ENCODE data around the genes TMPRSS9 and LMNB2.

DNA sequence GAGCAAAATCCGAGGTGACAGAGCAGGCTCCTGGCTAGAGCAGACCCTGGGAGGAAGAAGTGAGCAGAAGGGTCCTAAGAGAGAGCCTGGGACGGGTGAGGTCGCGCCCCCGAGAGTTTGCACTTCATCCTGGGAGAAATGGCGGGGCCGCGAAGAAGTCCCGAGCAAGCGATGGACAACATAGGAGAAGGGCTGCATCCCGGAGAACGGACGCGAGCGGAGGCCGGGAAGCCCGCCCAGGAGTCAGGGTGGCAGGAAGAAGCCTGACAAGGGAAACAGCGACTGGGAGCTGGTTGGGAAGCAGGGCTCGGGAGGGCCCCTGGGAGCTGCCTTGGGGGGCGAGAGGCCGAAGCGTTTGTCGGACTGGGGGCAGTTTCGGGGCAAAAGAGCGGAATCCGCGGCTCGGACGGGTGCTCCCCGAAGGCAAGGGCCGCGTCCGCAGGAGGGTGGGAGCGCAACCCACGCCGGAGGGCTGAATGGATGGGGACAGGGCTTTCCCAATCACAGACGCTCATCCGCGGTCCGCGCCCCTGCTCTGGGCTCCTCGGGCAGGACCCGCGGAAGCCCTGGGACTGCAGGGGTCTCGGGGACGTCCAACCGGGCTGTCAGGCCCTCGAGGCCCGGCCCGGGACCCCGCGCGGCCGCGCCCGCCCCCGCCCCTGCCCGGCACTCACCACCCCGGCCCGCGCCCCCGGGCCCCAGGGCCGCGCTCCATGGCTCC is 458 bp downstream of the ABHD17A start:
- PRO-cap, result no peak

DNA sequence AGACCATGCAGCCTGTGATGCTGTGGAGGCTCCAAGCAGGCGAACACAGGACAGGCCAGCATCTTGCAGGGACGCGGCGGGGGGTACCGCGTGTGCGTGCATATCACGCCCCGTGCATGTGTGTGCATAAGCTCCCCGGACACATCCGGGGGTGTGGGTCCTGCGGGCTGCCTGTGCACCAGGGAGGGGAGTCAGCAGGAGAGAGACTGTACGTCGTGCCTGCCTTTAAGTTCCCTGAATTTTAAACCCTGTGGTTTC is 16.6 kb downstream of the ADAT3 start:
- PRO-cap, result no peak

- PRO-cap, result no peak
Measured at GRCh38 chr19:1957381-1958019, 16.5 kb downstream of the CSNK1G2 start.

- PRO-cap, result no peak
Measured at GRCh38 chr19:1962122-1962471, 21.1 kb downstream of the CSNK1G2 start.

DNA sequence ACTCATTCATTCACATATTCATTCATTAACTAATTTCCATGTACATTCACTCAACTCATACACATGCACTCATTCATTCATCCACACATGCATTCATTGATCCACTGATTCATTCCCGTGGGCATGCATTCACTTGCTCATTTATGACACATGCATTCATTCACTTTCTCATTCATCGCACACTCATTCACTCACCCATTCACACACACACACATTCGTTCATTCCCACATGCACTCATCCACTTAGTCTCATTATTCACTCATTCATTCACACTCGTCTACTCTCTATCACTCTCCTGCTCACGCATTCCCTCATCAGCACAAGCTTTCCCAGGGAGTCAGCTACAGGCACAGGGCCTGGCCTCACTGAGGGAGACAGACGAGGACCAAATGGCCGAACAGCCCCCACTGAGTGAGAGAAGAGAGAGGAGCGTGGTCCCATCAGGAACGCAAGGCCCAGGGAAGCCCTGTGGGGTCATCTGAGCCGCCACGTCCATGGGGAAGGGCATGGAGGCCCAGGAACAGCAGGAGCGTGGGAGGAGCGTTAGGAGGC is 17.5 kb downstream of the BTBD2 start:
- PRO-cap, result no peak

- PRO-cap, result no peak
Measured at GRCh38 chr19:2027325-2027955, 11.9 kb upstream of the BTBD2 start.

DNA sequence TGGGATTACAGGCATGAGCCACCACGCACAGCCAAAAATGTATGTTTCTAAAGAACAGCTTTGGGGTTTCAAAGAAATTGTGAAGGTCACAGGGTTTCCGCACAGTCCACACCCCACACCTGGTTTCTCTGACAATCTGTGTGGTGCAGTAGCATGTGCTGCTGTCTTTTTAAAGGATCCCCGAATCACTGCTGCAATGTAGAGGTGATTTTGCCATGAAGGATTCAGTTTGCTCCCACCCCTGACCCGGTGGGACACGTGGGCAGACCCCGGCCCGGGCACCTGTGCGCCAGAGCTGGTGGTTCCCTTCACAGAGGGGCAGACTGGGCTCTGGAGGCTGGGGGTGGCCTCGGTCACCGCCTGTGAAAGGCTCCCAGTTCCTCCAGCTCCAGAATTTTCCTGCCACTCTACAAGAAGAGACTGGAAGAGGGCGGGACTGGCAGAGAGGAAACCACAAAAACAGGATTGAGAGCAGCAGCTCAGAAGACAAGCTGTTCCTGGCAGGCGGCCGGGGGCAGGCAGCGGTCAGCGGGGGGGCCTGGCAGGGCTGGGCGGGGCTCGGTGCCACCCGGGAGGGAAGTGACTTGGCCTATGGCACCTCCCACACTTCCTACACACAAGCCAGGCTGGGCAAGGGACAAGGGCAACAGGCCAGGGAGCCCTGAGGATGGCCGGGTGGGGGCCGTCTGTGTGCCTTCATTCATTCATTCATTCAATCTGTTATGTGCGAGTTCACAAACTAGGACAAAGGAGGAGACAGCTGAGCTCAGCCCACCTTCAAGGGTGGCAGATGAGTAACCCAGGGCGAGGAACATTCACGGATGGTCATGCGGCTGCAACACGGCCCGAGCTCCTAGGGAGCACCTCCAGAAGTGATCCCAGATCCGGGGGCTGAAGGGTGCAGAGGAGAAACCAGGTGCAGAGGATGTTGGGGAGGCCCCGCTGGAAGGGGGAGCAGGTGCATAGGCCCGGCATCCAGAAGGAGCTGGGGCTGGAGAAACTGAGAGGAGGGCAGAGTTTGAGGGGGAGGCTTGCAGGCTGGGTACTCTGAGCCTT is 16.8 kb upstream of the BTBD2 start:
- PRO-cap, result bidirectional peak, plus-strand start at position 619 of the sequence, minus-strand start at position 384 of the sequence

DNA sequence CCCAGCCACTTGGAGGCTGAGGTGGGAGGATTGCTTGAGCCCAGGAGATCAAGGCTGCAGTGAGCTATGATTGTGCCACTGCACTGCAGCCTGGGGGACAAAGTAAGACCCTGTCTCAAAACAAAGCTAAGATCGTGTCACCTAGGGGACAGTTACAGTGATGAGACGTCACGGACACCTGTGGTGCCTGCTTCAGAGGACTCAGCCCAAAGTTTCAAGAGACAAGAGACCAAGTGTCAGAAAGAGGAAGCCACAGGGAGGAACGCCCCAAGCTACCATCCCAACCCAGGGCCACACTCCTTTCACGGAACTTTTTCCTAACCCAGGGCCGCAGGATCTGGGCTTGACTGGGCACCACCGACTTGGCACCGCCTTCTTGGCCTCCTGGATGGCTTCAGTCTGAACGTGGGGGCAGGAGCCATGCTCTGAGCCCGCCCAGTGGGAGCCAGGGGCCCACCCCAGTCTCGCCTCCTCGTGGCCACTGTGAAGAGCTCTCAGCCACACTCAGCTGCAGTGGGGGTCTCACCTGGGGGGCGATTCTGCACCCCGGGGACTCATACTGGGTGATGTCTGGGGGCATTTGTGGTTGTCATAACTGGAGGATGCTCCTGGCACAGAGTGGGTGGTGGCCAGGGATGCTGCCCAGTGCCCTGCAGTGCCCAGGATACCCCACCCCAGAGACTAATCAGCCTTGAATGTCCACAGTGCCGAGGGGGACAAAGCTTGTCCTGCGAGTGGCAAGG is 8.4 kb downstream of the MOB3A start:
- PRO-cap, result no peak

DNA sequence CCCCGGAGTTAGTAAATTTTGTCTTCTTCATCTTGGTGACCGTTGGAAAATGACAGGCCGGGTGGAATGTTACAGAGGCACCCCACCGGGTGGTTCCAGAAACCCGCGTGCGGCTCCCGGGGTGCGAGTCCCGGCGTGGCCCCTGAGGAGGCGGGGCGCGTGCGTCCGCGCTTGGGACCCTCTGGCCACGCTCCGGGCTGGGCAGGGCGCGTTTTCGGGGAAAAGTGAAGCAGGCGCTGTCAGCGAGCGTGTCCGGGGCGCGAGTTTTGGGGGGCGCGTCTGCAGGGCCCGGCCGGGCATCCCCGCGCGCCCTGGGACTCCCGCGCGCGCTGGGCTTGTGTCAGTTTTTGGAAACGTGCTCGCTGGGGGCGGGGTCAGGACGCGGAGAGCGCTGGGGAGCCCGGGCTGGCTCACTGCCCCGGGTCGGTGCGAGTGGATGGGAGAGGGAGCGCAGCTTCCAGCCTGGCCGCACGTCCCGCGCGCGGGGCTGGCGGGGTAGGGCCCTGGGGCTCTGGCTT is 1.3 kb downstream of the DOT1L start:
- PRO-cap, result bidirectional peak, plus-strand start at position 413 of the sequence, minus-strand start at position 322 of the sequence

DNA sequence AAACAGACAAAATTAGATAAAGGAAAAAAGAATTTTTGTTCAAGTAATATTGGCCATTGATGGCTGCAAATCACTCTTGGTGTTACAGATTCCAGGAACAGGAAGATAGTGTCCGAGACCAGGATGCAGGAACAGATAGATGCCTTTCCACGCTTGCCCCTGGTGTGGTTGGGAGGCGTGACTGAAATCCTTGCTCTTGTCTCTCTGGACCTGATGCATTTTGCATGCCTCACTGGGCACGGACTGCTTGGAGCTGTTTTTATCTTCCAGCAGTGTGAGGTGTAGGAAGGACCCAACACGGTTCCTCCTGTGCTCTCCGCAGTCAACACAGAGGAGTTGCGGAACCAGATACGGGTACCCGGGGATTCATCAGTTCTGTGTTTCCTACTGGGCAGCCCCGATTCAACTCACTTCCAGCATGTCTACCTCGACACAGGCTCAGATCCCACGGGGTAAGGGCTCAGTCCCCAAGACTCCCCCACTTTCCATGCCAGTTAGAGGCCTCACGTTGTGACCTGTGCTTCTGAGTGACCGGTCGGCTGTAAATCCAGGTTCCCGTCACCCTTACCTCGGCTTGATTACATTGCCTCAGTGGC is 6.5 kb downstream of the DOT1L start:
- PRO-cap, result no peak

DNA sequence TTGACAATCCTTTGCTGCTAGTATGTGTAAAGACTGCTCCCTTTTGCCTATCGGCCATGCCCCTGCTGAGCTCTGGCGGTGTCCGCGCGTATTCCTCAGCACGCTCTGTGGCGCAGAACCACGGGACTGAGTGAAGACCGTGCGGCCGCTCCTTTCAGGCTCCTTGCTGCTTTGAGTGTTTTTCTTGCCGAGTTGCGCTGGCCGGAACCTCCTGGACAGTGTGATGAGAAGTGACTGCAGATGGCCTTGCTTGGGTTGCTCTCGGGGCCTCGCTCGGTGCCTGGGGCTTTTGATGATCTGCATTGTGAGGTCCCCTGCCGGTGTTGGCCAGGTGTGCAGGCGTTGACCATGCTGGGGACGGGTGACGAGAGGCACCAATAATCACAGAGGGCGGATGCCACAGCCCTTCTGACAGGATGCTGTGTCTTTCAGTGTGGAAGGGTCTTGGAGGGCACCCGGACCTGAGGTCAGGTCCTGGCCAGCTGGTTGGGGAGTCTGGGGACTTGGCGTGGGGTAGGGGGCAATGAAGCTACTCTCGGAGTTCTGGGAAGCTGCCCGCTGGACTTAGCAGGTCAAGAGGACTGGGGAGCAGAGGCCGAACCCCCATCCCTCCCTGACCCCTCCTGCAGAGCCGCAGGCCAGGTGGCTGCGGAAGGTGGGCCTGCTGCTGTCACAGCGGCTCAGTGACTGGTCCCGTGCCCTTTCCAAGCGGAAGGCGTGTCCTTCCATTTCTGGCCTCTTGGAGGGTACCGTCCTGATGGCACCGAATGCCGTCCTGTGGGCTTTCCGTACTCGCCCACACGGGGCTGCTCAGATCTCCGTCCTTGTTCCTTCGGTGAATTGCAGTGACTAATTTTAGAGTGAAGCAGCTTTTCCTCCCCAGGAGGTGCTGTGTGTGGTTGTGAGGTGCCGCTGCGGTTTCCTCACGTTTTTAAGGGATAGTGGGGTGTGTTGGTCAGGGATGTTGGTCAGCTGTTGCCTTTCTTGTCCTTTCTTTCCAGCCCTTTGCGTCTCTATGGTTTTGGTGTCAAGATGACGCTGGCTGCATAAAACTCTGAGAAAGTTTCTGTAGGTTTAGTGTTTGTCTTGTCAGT is 20.6 kb downstream of the DOT1L start:
- PRO-cap, result no peak

GRCh38 chr19:2195270-2195729 is 31.6 kb downstream of the DOT1L start:
- PRO-cap, result no peak

GRCh38 chr19:2239805-2240526 is 3.3 kb downstream of the SF3A2 start:
- PRO-cap, result no peak

- PRO-cap, result no peak
Measured at GRCh38 chr19:2242097-2242814, 5.6 kb downstream of the SF3A2 start.

- PRO-cap, result no peak
Measured at GRCh38 chr19:2243759-2244140, 5.4 kb upstream of the AMH start.

GRCh38 chr19:2245227-2246249 is 3.6 kb upstream of the AMH start:
- PRO-cap, result no peak

- PRO-cap, result no peak
Measured at GRCh38 chr19:2253073-2253532, 3.1 kb downstream of the JSRP1 start.

- PRO-cap, result no peak
Measured at GRCh38 chr19:2287837-2288267, 5.9 kb upstream of the PEAK3 start.

DNA sequence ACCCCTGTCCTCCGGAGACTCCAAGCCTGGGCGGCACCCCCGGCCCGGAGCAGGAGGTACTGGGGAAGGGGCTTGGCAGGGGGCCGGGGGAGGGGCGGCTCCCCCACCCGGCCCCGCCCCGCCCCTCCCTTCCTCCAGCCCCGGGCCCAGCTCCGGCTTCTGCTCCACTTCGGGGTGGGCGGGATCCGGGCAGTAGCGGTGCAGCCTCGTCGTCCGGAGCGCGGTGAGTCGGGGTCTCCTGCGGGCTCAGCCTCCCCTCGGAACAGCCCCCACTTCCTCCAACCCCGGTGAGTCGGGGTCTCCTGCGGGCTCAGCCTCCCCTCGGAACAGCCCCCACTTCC is at the start of gene TMPRSS9:
Gene TMPRSS9, plus strand, starts transcription at position 192 of the 341 bp plus-strand sequence.
- PRO-cap, result no peak

DNA sequence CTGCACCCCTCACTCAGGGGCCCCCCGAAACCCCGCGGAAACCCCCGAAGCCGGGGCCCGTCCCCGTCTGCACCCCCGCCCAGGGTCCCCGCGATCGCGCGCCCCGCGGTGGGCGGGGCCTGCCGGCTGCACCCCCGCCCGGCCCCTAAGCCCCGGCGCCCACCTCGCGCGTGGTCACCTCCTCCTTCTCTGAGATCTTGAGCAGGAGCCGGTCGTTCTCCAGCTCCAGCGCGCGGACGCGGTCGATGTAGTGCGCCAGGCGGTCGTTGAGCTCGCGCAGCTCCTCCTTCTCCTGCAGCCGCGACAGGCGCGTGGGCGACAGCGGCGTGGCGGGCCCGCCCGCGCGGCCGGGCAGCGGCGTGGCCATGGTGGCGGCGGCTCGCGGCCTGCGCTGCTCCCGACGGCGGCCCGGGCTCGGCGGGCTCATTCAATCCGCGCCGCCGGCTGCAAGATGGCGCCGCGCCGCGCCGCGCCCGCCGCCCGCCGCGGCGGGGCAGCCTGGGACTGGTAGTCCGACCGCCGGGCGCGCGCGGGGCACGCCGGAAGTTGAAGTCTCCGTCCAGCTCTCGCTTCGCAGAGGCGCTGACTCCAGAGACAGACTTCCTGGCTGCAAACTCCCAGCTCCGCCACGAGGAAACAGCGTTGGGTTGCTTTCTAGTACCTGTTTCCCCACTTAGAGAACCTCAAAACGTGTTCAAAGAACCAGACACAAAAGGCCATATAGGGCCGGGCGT is at the start of gene LMNB2:
Gene LMNB2, minus strand, starts transcription at position 453 of the 734 bp plus-strand sequence.
- PRO-cap, result bidirectional peak, plus-strand start at position 612 of the sequence, minus-strand start at position 448 of the sequence